ENCODE data around the genes NES, PRCC and LRRC71.

- PRO-cap: no peak
Measured at GRCh38 chr1:156464366-156465295, 35.9 kb downstream of the MEF2D start.

DNA sequence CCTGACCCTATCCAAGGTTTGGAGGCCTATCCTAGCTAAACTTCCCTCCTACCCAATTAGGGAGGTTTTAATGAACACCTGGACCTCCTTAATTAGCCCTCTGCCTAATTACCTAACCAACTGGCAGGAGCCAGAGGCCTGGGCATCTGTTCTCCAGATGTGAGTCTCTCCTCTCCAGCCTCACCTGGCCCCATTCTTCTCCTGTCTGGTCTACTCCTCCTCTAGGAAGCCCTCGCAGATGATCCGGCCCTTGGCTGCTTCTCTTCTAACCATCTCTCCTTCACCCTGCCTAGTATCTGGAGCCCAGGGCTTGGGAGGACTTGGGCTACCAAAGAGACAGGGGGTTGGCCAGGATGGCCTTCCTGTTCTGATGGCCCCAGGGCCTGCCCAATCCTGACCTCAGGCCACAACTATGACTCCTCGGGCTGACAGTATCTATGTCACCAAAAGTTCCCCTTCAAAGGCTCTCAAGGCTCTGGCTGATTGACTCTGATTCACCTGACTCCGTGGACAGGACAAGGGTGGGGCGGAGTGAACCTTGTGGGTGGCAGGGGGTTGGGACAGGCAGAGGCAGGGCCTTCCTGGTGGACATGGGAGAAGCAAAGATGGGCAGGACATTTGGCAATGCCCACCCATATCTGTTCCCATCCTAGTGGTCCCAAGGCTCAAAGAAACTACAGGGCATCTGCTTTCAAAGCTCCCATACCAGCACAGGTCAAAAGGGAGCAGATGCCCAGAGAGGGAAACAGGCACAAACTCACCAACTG is 12.8 kb downstream of the MEF2D start:
- PRO-cap: no peak

- PRO-cap: no peak
Measured at GRCh38 chr1:156488449-156488960, 12.1 kb downstream of the MEF2D start.

- PRO-cap: no peak
Measured at GRCh38 chr1:156496108-156496973, 4.2 kb downstream of the MEF2D start.

DNA sequence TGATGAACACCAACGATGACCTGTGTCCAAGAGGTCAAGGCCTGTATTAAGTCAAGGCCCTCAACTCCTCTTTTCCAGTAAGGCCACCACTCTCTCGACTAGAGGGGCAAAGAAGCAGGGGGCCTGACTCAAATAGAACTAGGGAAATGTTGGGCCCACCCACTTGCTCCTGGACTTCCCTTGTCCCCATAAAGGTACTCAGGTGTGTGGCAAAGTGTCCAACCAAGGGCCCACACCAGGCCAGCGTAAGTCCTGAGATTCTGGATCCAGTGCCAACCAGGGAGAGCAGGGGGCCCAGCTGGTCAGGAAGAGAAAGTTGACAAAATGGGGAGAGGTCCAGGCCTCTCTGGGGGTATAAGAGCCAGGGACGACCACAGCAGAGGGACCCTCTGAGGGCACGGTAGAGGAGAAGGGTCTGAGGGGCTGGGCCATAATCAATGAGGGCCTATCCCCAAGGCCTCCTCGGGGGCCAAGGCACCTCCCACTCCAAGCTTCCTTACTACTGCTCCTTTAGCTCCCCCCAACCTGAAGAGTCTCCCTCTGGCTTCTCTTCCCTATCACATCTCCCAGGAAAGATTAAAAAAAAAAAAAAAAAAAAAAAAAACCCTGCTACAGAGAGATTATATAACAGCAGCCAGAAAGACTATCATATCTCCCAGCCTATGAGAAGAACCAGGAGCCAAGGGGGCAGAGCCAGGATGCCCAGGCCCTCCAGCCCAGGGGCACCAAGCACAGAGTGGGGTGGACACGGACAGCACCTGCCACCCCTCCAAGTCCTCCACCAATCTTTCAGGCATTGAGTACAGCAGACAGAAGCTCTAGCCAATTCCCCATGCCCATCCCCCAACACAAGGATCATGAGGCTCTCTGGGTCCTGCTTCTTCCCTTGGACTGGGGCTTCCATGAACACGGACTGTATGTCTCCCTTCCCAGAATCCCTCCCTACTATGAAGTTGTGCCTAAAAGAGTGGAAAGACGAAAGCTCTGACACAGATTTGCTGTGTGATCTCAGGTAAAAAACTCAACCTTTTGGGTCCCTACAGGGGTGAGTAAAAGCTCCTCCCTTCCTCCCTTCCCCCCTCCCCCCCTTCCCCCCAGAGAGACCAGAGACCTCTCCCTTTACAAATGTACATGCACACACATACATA is 2.7 kb downstream of the MEF2D start:
- PRO-cap: no peak

DNA sequence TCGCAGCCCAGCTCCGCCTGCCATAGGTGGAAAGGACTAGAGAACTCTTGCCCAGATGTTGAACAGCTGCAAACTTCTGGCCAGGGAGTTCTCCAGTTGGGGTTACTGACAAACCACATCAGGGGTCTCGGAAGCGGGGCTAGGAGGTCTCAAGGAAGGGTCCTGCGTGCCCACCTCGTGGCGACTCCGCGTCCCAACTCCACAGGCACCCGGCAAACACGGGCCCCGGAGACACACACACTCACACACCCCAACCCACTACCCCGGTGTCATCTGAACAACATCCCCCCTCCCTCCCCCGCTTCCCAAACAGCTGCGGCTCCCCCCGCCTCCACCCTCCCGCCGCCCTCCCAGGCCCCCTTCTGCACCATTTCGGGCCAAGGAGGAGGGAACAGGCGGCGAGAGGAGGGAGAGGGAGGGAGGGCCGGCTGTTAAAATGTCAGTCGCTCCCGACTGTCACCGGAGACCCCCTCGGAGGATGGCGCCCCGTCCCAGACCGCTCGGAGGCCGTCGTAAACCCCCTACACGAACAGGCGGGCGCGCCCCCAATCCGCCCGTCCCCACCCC is 831 bp downstream of the MEF2D start:
- PRO-cap: no peak

GRCh38 chr1:156590732-156591092 is 864 bp upstream of the NAXE start:
- PRO-cap: no peak

DNA sequence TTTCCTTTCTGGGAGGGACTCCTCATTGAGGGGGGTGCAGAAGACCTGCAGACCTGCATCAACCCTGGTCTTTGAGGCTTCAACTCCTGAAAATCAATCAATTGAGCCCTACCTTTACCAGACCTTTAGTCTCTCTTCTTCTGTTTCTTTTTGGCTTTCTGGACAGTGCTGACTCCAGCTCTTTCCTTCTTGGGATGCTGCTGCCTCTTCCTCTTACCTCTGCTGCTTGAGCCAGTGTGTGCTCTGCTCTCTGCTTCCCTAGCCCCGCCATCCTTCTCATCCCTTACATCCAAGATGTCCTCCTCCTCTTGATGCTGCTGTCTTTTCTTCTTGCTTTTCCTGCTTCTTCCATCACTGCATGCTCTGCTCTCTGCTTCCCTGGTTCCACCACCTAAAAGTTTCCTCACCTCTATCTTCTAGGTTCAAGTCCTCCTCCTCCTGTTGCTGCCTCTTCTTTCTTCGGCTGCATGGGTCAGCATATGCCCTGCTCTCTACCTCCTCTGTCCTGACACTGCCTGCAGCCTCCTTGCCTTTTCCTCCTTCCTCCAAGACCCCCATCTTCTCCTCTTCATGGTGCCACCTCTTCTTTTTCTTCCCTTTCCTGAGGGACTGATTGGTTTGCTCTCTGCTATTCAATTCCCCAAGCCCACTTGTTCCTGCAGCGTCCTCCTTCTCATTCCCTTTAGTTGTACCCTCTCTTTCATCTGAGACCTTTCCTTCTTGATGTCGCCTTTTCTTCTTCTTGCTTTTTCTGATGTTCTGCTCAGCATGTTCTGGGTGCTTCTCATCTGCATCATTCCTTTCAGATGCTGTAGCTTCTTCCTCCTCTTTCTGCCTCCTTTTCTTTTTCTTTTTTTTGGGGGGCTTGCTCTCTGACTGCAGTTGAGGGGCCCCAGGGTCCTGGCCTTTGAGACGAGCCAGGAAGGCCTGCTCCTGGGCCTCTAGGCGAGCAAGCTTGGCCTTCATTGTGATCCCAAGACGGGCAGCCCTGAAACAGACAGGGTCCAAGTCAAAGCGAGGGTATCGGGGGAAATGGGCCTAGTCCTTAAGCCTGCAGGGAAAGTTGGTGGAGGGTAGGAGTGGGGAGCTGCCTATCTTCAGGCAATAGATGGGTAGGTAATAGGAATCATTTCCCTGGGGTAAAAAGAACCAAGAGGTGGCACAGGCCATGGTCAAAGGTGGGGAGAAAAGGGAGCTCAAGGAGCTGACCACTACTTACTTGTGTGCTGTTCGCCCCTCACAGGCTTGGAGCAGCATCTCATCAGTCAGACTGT is 3.7 kb downstream of the NAXE start:
- PRO-cap: no peak

DNA sequence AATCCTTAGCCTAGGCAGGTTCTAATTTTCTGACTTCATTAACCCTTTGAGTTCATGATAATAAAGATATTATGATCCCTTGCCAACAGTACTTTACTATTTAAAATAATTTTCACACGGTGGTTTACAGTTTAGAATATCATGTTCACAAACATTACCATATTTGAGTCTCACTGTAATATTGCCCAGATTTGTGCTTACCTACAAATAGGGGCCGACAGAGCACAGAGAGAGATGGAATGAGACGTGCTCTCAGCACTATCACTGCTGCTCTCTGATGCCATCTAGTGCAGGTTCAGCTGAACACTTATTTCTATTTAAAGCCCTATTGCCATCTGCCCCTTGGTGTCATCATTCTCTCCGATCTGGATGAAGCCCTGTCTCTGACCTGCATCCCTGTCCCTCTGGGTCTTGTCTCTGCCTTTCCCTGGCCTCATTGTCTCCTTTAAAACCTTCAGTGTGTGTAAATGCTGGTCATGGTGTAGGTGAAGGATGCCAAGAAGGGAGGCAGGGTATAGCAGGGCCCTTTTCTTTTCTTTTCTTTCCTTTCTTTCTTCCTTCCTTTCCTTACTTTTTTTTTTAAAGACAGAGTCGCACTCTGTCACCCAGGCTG is 11.1 kb upstream of the HAPLN2 start:
- PRO-cap: no peak

DNA sequence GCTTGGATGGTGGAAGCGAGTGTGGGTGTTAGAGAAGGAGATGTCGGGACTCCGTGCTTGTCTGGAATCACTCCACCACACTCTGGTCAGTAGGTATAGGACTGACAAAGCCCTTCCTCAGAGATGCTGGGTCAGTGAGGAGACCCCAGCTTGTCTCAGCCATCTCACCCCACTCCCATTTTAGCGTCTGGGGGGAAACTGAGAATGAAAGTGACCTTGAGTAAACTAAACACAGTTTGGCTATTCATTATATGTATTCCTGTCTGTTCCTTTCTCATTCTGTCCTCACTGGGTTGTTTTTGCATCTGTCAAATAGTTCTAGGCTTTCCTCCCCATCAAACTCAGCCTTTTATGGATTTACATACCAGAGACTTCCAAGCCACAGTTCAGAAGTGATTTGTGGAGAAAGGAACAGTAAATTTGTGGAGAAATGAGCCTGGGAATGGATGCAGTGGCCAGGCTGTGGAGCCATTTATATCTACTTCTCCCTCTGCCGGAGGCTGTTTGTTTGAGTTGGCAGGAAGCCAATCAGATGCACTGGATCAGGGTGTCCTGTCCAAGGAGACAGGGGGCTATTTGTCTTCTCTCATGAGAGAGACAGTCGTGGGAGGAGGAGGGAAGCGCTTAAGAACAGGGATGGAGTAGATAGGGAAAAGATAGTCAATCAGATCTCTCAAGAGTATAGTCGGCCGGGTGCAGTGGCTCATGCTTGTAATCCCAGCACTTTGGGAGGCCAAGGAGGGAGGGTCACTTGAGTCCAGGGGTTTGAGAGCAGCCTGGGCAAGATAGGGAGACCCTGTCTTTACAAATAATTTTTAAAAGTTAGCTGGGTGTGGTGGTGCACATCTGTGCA is 2.9 kb upstream of the HAPLN2 start:
- PRO-cap: no peak

DNA sequence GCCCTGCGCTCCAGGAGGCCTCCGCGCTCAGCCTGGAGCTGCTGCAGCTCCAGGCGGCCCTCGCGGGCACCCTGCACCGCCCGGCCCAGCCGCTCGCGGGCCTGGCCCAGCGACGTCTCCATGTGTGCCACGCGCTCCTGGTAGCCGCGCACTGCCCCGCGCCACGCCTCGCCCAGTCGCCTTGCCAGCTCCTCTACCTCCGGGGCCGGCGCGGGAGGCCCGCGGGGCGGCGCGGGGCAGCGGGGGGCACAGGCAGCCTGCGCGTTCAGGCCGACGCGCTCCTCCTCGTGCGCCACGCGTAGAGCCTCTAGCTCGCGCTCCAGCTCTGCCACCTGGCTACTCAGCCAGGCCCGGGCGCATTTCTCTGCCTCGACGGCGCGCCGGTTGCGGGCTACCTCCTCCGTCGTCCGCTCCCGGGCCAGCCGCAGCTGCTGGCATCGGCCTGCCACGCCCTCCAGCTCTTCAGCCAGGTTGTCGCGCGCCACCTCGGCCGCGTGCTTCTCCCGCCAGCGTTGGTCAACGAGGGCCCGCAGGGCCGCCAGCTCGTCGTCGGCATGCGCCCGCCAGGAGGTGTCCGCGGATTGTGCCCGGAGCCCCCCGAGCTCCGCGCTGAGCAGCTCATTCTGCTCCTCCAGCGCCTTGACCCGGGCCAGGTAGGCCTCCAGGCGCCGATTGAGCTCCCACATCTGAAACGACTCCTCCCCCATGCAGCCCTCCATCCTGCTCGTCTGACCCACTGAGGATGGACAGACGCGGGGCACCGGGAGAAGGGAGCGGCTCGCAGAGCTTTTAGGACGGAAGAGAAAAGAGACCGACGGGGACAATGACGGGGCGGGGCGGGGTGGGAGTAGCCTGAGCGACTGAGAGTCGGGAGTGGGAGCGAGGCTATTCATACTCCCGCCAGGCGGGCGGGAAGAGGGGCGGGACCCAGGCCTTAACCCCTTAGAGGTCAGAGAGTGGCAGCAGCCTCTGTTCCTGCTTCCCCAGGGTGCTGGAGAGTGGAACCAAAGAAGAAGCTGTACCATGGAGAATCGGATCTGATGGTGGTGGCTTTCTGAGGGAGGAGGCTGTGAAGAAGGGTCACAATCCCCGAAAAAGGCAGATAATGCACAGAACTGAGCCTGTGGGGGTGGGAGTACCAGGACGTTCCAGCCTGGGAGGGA is at the start of gene NES:
TSS of gene NES (minus strand) at position 862 of the 1,163 bp plus-strand sequence.
- PRO-cap: no peak

GRCh38 chr1:156742805-156743528 is 2.1 kb upstream of the MRPL24 start:
- PRO-cap: no peak

DNA sequence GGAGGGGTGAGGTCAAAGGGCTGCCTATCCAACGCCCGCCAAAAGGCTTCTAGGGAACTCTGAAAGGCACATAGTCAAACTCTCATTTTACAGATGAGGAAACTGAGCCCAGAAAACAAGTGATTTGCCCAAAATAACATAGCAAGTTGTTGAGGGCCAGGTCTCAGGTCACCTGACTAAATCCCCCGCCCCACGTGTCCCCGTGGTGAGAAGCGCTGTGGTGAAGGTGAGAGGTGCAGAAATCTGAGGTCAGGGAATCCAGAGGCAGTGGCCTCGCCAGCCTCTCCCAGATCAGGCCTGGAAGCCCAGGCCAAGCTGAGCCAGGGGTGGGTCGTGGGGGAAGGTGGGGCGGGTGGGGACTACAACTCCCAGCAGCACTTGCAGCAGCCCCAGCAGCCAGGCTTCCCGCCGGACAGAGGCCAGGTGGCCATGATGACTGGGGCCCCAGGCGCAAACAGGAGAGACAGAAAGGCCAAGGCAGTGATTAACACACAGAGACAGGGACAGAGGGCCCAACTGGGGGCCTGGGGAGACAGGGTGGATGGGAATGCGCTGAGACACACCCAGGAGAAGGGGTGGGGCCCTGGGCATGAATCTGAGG is 5.0 kb downstream of the HDGF start:
- PRO-cap: no peak

GRCh38 chr1:156751984-156752099 is 367 bp upstream of the HDGF start:
- PRO-cap: no peak

DNA sequence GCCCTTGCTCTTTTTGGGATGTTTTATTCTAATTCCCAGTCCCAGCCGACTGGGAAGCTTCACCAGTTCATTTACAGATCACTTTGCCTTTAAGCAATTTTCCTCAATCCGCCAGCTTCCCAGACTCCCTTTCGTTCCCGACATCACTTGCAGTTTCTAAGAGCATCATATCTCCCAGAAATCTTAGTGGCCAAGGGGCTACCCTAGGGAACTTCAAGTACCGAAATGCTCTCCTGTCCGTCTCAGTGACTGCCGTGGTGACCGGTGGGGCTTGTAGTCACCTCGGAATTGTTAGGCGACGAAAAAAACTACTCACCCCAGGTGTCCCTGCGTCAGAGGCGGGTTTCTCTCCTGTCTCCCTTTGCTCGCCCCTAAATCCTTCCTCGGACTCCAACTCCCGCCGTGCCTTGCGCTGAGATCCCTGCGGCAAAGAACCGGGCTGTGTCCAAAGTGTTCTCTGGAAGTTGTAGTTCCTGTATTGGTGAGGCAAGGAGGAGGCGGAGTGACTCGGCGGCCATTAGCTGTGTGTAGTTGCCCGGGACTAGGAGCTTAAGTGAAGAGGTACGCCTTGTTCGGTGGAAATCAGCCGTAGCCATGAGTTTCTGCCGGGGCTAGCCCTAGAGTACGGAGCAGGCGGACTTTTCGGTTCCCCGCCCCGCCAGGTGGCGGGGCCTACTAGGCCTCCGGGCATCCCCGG is at the start of gene PRCC:
TSS of gene PRCC (plus strand) at position 513 of the 697 bp plus-strand sequence.
- PRO-cap: no peak

GRCh38 chr1:156791420-156791896 is 24.1 kb downstream of the PRCC start:
- PRO-cap: no peak

DNA sequence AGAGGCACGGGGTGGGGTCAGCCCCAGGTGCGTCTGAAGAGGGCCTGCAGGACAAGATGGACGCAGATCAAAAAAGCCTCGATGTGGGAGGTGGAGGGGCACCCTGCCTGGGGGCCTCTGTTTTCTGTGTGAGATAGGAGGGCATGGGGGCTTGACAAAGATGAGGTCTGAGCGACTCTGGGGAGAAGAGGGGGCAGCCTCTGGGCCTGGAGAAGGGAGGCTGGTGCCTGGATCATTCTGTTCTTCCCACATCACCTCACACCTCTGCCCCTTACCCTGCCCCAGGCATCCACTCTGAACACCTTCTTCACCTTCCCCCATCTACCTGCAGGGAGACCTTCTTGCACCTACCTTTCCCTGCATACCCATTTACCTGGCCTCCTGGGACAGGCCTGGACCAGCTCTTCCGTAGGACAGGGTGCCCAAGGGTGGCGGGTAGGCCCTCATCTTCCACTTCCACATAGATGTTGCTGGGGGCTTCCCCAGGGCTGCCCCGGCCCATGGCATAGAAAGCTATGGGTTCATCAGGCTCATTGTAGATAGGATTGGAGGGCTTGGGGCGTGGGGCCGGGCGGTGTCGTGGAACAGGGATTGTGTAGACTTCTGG is 7.7 kb downstream of the SH2D2A start:
- PRO-cap: no peak

DNA sequence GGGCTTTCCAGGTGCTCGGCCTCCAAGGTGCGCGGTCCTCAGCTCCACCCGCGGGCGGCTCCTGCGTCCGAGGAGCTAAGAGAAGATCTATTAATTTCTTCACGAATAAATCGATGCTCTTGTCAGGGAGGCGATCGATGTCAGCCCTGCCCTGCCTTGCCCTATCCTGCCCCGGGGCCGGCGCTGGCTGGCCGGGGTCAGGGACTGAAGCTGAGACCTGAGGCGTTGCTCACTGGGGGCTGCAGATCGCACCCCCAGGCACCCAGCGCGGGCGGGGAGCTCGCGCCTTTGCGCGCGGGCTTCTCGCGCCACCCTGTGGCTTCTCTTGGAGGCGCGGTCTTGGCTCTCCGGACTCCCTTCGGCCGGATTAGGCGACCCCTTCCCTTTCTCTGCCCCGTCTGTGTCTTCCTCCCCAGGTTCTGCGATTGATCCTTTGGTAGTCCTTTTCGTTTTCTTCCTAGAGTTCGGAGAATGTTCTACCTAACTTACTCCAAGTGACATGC is 660 bp upstream of the NTRK1 start:
- PRO-cap: no peak

DNA sequence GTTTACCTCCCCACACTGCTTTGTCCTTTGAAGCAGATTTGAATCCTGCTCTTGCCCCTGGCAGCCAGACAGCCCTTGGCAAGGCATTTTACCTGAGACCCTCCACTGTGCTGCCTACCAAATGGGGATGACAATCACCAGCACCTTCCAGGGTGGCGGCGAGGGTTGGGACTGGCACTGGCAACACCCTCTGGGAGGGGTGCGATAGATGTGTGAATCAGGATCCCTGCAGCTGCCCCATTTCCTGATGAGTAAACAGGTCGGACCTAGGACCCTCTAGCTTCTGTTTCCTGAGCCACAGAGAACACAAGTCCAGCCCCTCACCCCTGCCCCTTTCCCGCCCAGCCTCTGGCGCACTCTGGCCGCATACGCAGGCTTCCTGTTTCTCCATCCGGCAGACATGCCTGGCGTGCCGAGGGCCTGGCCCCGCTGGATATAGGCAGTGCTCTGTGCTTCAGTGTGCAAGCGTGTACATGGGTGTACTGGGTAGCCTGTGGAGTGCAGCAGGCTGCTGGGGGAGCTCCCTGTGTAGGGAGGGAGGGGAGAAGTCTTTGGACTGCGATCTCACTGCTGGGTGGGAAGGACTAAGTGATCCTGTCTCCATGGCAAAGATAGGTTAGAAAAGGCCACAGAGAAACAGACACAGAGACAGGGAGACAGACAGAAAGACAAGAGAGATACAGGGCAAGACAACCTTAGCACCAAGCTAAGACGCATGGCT is 4.7 kb downstream of the PEAR1 start:
- PRO-cap: no peak

DNA sequence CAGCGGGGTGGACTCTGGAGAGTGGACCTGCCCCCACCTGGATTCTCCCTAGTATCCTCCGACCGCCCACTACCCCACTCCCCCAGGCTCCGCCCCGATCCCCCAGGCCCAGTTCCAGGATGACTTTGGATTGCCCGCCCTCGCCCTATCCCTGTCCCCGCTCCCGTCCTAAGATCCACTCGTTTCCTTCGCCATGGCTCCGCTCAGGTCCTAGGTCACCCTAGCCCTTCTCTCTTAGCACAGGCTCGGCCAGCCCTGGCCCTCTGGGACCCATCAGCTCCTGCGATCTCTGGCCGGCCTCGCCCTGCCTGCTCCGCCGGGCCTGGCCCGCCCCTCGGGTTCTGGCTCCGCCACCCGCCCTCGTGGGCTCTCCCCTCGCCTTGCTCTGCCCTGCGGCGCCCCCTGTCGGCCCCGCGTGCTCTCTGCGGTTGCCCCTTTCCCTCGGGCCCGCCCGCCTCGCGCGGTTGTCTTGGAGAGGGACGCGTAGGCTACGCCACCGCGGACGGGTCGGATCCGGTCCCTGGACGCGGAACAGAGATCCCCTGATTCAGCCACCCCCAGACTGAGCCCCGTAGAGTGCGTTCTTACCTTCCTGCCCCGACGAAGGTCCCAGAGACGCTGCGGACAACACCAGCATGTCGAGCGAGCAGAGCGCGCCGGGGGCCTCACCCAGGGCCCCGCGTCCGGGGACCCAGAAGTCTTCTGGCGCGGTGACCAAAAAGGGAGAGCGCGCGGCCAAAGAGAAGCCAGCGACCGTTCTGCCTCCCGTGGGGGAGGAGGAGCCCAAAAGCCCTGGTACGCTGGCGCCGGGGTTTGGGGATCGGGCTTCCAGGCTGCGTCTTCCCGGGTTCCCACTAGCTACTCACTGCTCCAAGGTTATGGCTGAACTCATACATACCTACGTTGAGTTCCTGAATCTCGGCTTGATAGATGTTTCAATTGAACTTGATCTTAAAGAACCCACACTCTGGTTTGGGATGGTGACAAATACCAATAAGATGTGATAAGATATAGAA is at the start of gene LRRC71:
TSS of gene LRRC71 (plus strand) at position 464 of the 1,016 bp plus-strand sequence.
- PRO-cap: no peak